Cardiac fibroblast (primary cell): ENCODE results near the genes TMEM132D and RIMBP2.

GRCh38 chr12:128801793-128802470 lies 21.8 kb downstream of the SLC15A4 start:
- RRBS, result no CpG with 5 or more reads among the region's 9 CpGs

- RRBS, result no CpG with 5 or more reads among the region's 9 CpGs
Observed at GRCh38 chr12:128857048-128857717, 3.9 kb downstream of the GLT1D1 start.

GRCh38 chr12:129381775-129382084 lies 522.1 kb downstream of the TMEM132D start:
- RRBS, result no CpG with 5 or more reads among the region's 3 CpGs

DNA sequence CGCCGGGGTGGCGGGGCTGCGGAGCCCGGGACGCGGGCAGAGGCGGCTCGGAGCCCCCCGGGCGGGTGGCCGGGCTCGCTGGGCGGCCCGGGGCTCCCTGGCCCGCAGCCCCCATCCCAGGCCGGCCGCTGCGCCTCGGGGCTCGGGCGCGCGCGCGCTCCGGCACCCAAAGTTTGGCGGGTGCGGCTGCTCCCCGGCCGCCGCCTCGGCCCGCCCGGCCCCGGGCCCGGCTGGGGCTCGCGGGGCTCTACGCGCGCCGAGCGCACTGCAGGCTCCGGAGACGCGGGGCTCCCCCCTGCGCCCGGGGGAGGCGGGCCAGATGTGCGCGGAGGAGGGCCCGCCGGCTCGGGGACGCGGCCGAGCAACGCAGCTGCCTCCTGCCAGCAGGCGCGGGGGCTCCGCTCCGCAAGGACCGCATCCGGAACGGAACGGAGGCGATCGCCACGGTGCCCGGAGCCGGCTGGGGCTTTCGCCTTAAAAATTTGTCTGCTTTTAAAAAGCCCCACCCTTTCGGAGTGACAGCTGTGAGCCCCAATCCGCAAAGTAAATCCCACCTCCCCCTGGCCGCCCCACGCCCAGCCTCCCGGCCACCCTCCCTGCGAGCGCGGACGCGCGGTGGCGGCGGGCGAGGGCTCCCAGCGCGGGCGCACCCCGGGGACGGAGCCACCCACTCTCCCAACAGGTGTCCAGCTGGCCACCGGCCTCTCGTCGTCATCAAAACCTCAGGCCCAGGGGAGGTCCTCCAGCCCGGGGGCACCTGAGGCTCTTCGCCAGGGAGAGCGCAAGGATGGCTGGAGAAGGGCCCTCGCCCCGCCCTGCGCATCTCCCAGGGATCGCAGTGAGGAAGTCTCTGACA lies at the start of gene TMEM132D:
TSS of gene TMEM132D (minus strand) at position 267 of the 856 bp plus-strand sequence.
- RRBS, result 3% methylated on average over 56 of the region's 102 CpGs

DNA sequence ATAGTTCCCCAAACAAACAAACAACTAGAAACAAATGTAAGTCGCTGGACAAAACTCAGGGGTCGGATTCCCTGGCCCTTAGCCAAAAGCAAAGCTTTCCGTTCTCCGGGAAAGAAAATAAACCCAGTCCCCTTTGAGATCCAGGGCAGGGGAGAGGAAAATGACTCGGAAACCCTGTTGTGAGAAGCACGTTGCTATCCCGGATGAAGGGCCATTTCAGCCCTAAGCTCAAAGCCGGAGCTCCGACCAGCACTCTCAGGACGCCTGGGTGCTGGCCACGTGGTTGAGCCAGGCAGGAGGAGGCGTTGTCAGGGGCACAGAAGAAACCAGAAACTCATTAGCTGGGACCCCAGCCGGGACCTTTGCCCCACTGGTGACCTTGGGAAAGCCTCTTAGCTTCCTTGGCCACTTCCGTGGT lies 57.7 kb upstream of the FZD10 start:
- RRBS, result 2% methylated on average over 4 of the region's 14 CpGs

DNA sequence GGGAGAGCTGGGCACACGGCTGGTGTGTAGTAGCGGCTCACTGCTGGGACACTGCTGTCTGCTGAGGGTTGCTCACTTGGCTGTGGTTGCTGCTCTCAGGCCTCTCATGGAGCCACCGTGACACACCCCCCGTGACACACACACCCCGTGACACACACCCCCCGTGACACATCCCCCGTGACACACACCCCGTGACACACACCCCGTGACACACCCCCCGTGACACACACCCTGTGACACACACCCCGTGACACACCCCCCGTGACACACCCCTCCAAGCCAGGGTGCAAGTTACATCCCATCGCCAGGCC lies 42.8 kb upstream of the FZD10 start:
- RRBS, result no CpG with 5 or more reads among the region's 13 CpGs

DNA sequence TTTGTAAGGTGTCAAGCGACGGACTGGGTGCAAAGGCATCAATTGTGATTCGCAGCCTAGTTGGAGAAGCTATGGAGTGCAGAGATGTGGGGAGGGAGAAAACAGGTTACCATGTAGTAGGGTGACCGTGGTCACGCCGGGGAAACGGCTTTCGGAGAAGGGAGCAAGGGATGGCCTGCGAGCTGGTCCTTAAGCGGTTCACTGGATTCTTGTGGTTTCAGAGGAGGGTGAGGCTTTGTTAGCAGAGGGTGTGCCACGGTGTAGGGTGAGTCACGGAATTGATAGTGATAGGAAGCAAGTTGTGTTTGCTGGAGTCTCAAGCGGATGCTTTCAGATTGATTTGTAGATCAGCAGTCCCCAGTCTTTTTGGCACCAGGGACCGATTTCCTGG lies 2.3 kb downstream of the PIWIL1 start:
- RRBS, result no CpG with 5 or more reads among the region's 14 CpGs

DNA sequence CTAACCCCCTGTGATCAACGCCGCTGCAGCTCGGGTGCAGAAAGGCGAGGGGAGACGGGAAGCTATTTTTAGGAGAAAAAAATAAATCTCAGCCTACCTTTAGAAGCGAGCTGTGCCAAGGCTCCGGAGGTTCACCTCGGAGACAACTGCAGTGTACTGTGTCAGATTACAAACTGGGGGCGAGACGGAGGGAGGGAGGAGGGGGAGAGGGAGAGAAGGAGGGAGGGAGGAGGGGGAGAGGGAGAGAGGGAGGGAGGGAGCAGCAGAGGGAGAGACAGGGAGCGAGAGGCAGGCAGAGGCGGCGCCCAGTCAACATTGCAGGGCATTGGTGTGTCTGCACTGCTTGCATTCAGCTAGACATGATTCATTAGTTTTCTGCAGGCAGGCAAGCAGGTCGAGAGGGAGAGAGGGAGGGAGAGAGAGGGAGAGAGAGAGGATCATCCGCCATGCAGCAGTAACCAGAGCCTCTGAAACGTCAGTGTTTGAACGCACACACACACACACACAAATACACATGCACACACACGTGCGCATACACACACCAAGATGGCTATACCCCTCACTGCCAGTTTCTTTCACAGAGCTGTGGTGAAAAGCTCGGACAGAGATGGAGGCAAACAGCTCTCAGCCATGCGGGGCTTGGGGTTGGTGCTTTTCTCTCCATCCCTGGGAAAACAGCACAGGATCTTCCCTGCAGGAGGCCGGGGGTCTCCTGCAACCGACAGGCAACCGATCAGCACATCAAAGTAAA lies at the start of gene RIMBP2:
TSS of gene RIMBP2 (minus strand) at position 175 of the 751 bp plus-strand sequence.
- RRBS, result no CpG with 5 or more reads among the region's 24 CpGs

- RRBS, result no CpG with 5 or more reads among the region's 7 CpGs
Observed at GRCh38 chr12:130868366-130869097, 3.3 kb upstream of the RAN start.

DNA sequence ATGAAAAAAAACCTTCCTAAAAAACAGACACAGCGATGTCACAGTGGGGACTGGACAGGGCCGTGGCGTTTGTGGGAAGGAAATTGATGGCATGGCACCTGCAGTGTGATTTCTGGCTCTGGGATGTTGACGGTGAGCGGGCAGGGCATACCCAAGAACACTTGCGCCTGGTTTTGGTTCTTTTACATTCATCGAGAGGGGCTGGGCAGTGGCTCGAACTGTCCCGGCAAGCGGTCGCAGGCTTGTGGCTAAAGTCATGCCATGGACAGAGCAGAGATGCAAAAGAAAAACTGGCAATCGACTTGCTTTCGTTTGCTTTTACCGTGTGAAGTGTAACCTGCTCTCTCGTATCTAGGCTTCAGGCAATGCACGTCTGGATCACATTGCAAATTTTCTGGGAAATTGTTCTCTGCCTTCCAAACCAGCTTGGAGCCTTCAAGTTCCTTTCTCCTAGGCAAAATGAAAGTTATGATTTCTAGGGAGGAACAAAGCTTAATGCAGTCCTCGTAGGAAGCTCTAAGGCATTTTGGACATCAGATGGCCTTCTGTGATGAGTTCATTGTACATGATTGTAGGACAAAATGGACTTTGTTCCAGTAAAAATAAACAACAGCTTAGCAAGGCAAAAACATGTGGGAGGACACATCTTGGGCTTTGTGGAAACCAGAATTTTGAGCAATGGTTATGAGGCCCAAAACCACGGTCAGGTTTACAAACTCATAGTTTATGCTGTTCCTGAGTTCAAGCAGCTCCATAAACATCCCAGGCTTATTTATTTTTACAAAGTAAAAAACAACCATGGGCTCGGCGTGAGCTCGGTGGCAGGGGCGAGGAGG lies 18.3 kb downstream of the ADGRD1 start:
- RRBS, result no CpG with 5 or more reads among the region's 22 CpGs

- RRBS, result 90% methylated on average over 3 of the region's 16 CpGs
Observed at GRCh38 chr12:131047282-131047956, 93.7 kb downstream of the ADGRD1 start.

DNA sequence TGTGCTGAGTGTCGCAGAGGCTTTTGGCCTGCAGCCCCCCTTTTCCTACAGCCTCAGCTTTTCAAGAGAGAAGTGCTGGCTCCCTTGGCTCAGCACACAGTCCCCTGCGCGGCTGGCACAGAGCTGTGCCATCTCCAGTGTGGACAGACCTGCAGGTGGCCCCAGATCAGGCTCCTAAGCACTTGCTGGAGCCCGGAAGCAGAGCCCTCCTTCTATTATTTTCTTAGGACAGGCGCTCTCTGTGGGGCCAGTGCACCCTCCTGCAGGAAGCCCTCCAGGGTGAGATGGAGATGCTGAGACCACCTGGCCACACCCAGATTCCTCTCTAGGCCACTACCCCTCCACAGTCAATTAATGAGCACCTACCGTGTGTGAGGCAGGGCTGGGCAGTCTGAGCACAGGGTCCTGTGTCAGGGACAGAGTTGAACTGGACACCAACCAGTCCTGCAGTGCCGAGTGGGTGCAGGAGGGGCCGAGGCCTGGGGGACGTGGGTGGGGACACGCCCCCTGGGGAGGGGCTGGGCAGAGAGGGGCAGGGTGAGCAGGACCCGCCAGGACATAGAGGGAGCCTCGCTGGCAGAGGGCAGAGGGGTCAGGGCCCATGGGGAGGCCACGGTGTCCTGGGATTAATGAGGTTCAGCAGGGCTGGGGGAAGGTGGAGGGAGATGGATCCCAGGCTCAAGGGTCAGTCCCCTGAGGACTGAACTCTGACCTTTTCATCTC lies 267.8 kb downstream of the ADGRD1 start:
- RRBS, result no CpG with 5 or more reads among the region's 13 CpGs

GRCh38 chr12:131434354-131435220 lies 276.3 kb upstream of the SFSWAP start:
- RRBS, result no CpG with 5 or more reads among the region's 21 CpGs

GRCh38 chr12:131682017-131682491 lies 28.8 kb upstream of the SFSWAP start:
- RRBS, result no CpG with 5 or more reads among the region's 12 CpGs

DNA sequence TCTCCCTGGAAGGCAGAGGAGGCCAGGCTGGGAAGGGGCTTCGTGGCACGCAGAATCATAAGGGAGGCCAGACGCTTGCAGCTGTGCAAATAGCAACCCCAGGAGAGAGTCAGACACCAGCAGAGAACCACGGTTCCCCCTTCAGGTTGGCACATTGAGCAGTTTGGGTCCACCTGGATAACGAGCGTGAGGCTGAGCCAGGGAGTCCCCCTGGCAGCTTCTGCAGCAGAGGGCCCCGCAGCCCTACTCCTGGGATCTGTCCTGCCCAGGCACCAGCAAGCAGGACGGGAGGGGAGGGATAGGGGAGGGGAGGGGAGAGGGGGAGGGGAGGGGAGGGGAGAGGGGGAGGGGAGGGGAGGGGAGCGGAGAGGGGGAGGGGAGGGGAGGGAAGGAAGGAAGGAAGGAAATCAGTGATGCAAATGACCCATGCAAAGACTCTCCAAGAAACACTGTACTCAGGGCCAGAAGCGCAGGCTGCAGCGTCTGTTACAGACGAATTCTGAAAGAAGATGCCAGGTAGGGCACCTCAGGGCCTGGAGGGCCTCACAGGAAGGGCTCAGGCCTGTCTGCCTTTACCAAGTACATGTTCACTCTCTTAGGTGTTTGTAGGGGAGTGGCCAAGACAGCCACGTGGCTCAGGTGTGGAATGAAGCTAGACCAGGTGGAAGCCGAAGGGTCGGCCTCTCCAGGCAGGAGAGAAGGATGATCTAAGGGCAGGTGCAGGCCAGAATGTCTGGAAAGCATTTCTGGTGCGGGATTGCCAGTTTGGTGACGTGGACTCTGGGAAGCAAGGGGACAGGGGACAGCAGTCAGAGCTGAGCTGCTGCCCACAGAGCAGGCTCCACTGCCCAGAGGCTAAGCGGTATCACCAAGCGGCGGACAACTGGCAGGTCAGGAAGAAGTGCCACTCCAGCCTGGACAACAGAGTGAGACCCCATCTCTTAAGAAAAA lies 32.2 kb upstream of the MMP17 start:
- RRBS, result no CpG with 5 or more reads among the region's 20 CpGs

- RRBS, result 2% methylated on average over 7 of the region's 29 CpGs
Observed at GRCh38 chr12:131829185-131829702, 1.1 kb downstream of the MMP17 start.

DNA sequence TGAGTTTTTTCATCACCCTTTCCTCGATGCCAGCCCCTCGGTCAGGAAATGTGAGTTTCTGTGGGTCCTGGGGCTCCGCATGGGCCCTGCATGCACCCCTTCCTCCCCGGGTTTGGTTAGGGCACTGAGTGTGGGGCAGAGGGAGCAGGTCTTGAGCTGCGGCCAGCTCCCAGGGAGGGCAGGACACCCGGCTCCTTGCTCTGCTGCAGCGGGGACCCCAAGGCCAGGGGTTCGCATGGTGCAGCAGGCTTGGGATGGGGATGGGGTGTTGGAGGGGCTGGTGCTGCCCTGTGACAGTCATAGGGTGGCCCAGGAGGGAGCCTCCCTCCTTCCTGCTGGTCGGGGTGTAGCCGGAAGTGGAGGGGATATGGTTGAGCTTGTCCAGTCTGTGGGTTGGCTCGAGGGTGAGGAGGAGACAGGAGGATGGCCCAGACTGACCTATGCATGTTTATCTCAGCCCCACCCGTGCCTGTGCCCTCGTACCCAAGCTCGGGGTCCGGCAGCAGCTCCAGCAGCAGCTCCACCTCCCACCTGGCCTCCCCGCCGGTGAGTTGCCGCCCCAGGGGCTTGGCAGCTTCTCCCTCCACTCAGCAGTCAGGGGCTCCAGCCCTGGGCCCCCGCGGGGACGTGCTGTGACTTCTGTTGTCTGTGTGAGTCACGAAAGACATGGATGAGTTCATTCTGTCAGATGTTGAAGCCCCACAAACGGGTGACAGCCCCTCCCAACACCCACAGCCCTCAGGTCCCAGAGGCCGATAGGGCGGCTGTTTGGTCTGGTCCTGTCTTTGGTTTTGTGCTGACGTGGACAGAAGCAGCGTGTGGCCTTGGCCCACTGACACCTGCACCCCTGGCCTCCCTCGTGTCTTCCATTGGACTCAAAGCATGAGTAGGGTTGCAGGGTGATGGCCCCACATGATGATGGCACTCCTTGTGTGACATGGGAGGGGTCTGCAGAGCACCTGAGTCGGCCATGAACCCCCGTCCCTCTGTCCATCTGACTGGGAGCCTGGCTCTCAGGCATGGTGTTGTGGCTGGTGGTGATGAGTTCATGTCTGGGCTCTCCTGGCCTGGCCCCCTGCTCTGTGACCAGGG lies 16.2 kb downstream of the ULK1 start:
- RRBS, result 71% methylated on average over 6 of the region's 30 CpGs

DNA sequence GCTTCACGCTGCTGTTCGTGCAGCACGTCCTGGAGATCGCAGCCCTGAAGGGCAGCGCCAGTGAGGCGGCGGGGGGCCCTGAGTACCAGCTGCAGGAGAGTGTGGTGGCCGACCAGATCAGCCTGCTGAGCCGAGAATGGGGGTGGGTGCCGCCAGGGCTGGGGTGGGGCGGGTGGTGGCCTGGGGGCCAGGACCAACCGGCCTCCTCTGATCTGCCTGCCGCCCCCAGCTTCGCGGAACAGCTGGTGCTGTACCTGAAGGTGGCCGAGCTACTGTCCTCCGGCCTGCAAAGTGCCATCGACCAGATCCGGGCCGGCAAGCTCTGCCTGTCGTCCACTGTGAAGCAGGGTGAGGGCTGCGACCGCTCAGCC lies 9.8 kb upstream of the PUS1 start:
- RRBS, result 80% methylated on average over 7 of the region's 23 CpGs

GRCh38 chr12:131932045-131933101 lies 3.3 kb downstream of the PUS1 start:
- RRBS, result 99% methylated on average over 3 of the region's 23 CpGs

GRCh38 chr12:132030991-132031509 lies 81.3 kb downstream of the EP400 start:
- RRBS, result no CpG with 5 or more reads among the region's 8 CpGs